Neural cell (in vitro differentiated cells): Measurements from ENCODE around the genes ZNF66, ZNF729 and ZNF91.

DNA sequence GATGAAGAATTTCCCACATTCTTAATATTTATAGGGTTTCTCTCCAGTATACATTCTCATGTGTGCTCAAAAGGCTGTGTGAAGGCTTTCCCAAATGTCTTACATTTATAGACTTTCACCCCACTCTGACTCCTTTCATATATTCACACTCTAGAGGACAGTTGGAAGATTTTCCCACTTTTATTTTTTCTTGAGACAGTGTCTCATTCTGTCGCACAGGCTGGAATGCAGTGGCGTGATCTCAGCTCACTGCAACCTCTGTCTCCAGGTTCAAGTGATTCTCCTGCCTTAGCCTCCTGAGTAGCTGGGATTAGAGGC is 22.4 kb downstream of the ZNF14 start:
- RAMPAGE, long total RNA: no peak

GRCh38 chr19:20610927-20612189 is 45.8 kb upstream of the ZNF737 start:
- RAMPAGE, long total RNA: no peak

GRCh38 chr19:20775786-20776431 is at the start of gene ZNF66:
Gene ZNF66, plus strand, starts transcription at chr19:20776304.
- RAMPAGE, long total RNA: no peak

- RAMPAGE, long total RNA: no peak
Observed at GRCh38 chr19:20808695-20809272, 32.7 kb downstream of the ZNF66 start.

DNA sequence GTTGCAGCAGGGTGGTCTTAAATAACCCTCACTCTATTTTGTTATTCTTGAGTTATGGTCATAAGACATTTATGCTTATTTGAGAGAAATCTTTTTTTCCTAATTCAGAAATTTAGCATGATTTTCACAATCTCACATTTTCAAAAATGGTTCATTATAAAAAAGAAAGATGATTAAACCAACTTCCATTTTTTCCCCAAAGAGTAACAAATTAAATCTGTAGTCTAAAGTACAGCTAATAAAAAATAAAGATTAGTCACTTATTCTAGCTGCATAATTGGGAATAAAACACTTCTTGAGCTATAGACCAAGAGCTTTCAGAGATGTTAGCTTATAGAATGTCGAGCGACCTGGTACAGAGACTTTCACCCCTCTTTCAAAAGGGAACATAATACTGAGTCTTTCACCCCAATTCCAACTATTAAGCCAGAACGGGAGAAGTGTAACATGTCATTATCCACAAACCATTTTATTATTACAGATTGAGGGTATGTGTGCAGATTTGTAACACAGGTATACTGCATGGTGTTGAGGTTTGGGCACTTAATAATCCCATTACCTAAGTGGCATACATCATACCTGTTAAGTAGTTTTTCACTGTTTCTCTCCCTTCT is 46.7 kb downstream of the ZNF708 start:
- RAMPAGE, long total RNA: no peak

DNA sequence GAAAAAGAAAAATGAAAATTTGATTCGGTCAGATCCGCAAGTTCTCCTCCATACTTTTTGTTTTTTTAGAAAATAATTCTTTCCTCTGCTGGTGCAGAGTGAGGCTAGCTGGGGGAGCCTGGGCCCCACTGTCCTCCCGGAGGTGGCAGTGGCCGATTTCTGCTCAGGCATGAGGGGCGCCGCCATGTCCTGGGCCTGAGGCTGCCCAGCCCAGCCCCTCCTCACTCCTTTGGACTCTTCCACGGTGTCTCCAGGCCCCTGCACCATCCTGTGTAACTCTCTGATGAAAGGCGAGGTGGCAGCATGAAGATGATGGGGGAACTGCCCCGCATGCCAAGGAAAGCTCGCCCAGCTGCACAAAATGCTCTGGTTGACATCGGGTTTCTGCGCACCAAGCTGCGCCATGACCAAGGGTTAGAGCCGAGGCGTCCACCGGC is 58.2 kb downstream of the ZNF100 start:
- RAMPAGE, long total RNA: no peak

GRCh38 chr19:22286172-22286493 is at the start of gene ZNF729:
Gene ZNF729, plus strand, starts transcription at chr19:22286441.
- RAMPAGE, long total RNA: no peak

GRCh38 chr19:22427582-22428547 is 5.7 kb upstream of the ZNF98 start:
- RAMPAGE, long total RNA: no peak

- RAMPAGE, long total RNA: no peak
Observed at GRCh38 chr19:22518131-22518615, 96.0 kb upstream of the ZNF98 start.

- RAMPAGE, long total RNA: no peak
Observed at GRCh38 chr19:23393792-23394132, 1.5 kb downstream of the ZNF91 start.

DNA sequence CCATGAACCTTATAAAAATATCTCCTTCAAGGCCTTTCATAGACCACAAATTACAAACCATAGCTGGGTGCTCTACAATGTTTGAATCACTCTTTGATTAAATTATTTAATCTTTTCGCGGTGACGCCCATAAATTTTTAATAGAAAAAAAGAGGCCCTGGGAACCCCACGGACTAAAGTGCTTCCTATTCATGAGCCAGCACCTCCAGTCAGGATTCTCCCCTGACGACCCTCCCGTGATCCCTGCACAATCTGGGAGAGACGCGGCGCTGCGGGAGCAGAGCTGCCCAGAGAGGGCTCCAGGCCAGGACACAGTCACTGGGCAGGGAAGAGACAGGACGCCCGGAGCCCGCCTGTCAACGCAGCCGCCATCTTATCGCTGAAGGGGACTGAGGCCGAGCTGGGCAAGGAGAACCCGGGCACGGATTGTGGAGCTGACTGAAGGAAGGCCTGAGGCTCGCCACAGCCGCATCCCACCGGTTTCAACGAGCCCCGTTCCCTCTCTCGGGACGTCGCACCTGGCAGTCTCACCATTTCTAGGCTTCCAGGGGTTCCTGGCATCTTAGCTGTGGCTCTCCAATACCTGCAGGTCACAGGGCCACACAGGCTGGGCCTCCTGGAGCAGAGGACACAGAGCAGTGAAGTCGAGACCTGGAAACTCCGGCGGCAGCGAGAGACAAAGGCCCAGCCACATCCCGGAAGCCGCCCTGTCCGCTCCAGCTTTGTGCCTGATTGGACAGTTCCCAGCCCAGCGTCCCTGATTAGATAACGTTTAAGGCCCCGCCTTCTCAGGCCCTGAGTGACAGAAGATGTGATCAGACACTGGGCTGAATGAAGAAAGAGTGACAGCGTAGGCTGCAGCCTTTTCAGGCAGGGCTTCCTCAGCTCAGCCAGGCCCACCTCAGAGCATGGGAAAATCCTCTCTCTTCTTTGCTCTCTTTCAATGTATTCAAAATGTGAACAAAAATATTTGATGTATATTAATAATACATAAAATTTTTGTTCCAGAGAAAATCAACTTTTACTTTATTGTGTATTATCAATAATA is at the start of gene ZNF91:
Gene ZNF91 (minus strand): TSS at position 678 of the 1,048 bp plus-strand sequence.
- RAMPAGE, long total RNA: start-site peak on the minus strand centred at position 668 of the sequence, 59 bp wide, 3,536 and 6,995 reads in 2 replicates; start-site peak on the plus strand centred at position 865 of the sequence, 56 bp wide, 13 and 11 reads in 2 replicates

DNA sequence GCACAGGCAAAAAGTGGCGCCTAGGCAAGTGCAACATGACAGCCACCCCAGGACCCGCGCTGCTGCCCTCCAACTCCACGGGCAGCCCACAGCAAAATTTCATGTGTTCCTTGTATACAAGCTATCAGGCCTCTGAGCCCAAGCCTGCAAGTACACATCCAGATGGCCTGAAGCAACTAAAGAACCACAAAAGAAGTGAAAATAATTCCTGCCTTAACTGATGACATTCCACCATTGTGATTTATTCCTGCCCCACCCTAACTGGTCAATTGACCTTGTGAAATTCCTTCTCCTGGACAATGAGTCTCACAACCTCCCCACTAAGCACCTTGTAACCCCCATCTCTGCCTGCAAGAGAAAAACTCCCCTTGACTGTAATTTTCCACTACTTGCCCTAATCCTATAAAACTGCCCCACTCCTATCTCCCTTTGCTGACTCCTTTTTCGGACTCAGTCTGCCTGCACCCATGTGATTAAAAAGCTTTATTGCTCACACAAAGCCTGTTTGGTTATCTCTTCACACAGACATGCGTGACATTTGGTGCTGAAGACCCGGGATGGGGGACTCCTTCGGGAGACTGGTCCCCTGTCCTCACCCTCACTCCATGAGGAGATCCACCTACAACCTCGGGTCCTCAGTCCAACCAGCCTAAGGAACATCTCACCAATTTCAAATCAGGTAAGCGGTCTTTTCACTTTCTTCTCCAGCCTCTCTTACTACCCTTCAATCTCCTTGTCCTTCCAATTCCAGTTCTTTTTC is 137.5 kb downstream of the ZNF675 start:
- RAMPAGE, long total RNA: no peak

GRCh38 chr19:23957457-23958261 is 43.0 kb downstream of the ZNF726 start:
- RAMPAGE, long total RNA: no peak

GRCh38 chr19:24019319-24019771 is 67.6 kb upstream of the ZNF254 start:
- RAMPAGE, long total RNA: no peak

GRCh38 chr19:27657391-27657619 is 1555.6 kb downstream of the UQCRFS1 start:
- RAMPAGE, long total RNA: no peak

GRCh38 chr19:27801514-27802318 is 1411.2 kb downstream of the UQCRFS1 start:
- RAMPAGE, long total RNA: no peak

DNA sequence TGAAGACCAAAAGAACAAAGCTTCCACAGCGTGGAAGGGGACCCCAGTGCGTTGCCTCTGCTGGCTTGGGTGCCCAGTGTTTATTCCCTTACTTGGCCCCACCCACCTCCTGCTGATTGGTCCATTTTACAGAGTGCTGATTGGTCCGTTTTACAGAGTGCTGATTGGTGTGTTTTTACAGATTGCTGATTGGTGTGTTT is 1204.5 kb downstream of the UQCRFS1 start:
- RAMPAGE, long total RNA: no peak

GRCh38 chr19:28468661-28469065 is 744.3 kb downstream of the UQCRFS1 start:
- RAMPAGE, long total RNA: no peak

DNA sequence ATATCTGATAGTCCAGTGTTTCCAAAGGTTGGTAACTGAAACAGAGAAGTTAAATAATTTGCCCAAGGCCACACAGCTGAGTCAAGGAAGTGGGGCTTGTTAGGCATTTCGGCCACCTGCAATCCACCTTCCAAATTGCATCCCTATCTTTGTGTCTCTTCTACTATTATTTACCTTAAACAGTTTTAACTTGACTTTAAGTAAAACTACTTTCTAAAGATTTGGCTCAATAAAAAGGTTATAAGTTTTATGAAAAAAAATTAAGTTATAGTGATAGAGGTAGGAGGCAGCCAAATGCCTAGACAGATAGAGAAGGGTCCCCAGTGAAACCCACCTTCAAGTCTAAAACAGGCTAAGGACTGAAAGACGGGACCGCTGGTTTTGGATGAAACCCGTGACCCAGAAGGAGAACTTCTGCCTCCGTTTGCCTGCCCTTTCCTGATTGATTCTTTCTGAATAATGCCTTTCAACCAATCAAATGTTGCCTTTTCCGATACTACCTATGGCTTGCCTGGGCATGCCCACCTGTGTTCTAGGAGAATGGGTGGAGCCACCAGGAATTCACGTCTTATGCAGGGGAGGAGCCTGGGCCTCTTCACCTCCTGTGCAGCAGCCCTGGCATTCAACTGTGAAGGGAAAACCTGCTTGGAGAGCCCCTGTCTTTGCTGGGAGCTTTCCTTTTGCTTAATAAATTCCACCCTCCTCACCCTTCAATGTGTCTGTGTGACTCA is 731.0 kb downstream of the UQCRFS1 start:
- RAMPAGE, long total RNA: no peak

GRCh38 chr19:28546061-28546598 is 666.8 kb downstream of the UQCRFS1 start:
- RAMPAGE, long total RNA: no peak